ENCODE measurements around a stretch of chr4.

DNA sequence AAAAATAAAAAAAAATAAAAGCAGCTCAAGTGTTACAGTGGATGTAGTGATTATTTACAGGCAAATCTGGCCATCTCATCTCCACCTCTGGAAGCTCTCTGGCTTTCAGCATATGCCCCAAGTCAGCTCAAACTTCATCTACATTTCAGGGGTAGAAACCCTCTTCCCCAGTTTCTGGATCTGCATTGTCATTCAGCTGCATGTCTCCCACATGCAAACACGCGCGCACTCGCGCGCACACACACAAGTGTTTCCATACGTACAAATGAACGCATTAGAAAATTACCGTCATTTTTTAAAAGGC, 2.2 kb upstream of the PCDH10 start:
- RRBS: no CpG with 5 or more reads among the region's 9 CpGs

- RRBS: no CpG with 5 or more reads among the region's 1 CpG
These were observed 267.2 kb downstream of the PABPC4L start for GRCh38 chr4:133934440-133934792.

GRCh38 chr4:138239428-138239864, 2.7 kb downstream of the SLC7A11 start:
- RRBS: no CpG with 5 or more reads among the region's 1 CpG

- RRBS: no CpG with 5 or more reads among the region's 19 CpGs
These were observed 104.8 kb upstream of the NOCT start for GRCh38 chr4:138910446-138911434.

- RRBS: no CpG with 5 or more reads among the region's 4 CpGs
These were observed 75.8 kb upstream of the NOCT start for GRCh38 chr4:138939739-138940179.

GRCh38 chr4:139049305-139049635, 33.7 kb downstream of the NOCT start:
- RRBS: no CpG with 5 or more reads among the region's 6 CpGs

DNA sequence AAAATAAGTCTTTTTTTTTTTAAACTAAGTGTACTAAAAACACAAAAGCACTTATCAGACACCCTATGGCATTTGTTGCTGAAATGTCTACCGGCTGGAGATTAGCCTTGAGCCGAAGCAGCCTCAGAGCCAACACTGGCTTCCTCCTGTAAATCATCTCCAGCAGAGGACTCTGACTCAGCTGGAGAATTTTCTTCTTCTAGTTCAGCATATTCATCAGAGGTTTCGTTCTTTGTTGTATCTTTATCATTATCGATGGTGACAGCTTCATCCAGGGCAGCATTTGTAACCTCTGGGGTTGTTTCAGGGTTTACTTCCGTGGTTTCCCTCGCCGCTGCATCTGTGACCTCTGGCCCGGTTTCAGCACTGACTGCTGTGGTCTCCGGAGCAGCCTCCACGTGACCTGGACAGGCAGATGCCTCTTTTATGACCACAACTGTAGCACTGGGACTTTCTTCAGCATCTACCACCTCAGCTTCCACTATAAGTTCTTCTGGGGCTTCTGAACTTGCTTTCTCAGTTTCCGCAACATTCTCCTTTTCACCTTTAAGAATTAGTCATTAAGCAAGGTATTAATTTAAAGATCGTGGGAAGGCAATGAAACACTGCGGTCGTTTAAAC, 13.4 kb downstream of the MGARP start:
- RRBS: no CpG with 5 or more reads among the region's 14 CpGs

DNA sequence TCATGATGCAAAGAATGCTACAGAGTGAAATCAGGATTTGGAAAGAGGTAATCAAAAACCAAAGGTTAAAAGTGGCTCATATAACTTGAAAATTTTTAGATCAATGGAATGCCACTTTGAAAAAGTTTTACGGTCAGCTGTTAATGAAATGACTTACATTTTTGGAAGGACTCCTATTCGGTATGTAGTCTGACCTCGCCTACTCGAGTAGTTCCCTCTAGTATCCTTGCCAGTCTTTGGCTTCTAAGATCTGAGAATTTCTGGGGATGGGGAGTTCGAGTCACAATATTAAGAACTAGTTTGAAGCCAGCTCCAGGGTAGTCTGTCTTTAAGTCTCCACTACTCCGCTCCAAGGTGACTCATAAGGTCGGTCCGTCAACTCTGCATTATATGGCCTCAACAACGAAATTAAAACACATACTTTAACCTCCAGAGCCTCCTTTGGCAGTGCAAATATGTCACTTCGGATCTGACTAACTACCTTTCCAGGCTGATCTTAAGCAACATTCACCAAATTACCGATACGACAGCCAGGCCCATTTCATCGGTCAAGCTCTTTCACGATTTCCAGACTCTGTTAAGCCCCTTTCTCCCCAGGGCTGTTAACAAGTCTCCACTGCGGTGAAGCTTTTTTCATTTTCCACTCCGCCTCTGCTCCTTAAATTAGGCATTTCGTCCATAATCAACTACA, 715 bp upstream of the NAA15 start:
- RRBS: no CpG with 5 or more reads among the region's 17 CpGs

DNA sequence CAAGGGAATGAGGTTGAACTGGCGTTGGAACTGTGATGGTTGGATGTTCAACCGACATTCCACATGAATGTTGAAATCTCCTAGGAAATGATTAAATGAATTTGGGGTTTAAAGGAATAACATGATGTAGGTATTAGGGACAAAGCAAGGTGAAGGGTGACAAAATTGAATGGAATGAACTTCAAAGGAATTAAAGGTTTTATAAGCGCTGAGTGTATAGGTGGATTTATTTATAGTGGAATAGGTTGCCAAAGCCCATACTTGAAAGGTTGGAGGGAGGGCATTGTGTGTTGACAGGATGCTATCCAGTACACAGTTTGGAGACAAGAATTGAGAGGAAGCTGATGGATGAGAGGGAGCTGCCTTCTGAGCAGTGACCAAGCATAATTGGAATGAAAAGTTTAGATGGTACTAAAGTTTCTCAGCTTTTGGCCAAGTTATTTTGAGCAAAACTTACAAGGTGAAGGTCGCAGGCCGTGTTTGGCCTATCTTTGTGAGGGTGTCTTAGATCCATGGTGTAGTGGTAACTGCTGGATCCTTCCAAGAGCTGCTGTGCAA, 52.6 kb upstream of the RAB33B start:
- RRBS: no CpG with 5 or more reads among the region's 5 CpGs

DNA sequence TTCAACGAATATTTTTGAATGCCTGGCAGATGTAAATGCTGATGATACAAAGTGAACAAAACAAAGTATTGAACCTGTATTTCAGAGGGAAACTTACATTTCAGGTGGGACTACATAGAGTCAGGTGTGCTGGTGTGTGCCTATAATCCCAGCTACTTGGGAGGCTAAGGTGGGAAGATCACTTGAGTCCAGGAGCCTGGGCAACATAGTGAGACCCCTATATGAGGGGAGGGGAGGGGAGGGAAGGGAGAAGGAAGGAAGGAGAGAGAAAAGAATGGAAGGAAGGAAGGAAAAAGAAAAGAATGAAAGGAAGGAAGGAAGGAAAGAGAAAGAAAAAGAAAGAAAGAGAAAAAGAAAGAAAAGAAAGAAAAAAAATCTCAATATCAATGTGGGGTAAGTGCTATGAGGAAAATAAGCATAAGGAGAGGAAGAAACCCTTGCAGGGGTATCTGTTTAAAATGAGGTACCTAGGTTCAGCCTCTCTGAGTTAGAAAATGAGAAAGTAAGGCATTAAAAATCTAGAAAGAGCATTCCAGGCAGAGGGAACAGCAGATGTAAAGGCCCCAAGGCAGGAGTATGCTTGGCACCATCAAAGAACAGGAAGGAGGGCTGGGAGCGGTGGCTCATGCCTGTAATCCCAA, 43.6 kb upstream of the RAB33B start:
- RRBS: no CpG with 5 or more reads among the region's 2 CpGs

DNA sequence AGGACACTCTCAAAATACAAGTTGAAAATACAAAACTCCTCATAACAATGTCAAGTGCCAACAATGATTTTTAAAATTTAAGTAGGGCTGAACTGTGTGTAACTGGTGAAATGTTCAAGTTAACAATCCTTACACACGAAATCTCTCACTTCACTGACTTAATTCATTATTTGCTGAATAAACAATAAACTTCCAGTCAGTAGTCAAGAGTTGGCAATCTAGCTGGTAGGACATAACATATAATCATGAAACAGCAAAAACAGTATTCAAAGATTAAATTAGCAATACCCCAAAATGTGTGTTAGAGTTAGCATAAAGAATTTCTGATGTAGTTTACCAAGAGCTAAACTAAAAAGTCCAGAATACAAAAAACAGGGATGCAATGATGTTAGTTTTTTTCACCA, 1.9 kb upstream of the RAB33B start:
- RRBS: no CpG with 5 or more reads among the region's 1 CpG

- RRBS: no CpG with 5 or more reads among the region's 14 CpGs
These were observed 74.7 kb downstream of the MGST2 start for GRCh38 chr4:139740118-139740993.

GRCh38 chr4:139763378-139764045, 97.9 kb downstream of the MGST2 start:
- RRBS: no CpG with 5 or more reads among the region's 8 CpGs

DNA sequence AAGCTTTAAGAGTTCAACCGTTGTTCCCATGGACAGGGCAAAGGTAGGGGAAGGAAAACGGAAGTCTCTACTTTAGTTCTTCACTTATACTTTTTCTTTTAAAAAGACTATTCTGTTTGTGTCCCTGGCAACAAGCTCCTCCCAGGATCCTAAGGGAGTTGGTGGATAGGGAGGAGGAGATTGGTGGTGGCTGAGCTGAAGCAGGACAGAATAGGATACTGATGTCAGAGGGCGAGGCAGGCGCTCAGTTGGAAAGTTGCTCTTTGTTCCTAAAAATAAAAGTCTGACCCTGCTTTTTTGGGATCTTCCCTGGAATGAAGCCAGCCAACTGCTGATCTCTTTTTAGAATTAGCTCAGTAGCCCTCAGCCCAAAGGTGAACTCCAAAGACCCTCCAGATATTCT, 104.7 kb downstream of the MGST2 start:
- RRBS: no CpG with 5 or more reads among the region's 4 CpGs

- RRBS: no CpG with 5 or more reads among the region's 26 CpGs
These were observed 150.3 kb downstream of the MGST2 start for GRCh38 chr4:139815505-139816824.

- RRBS: no CpG with 5 or more reads among the region's 6 CpGs
These were observed 152.2 kb downstream of the MGST2 start for GRCh38 chr4:139817603-139818364.

- RRBS: no CpG with 5 or more reads among the region's 13 CpGs
These were observed 160.6 kb downstream of the MGST2 start for GRCh38 chr4:139826043-139826699.

- RRBS: no CpG with 5 or more reads among the region's 4 CpGs
These were observed 209.9 kb downstream of the MGST2 start for GRCh38 chr4:139875542-139875882.

- RRBS: no CpG with 5 or more reads among the region's 7 CpGs
These were observed 165.2 kb downstream of the MAML3 start for GRCh38 chr4:139988827-139989202.

Data from GM12891 (cell line).